ENCODE measurements around a stretch of chr10.

GRCh38 chr10:133335342-133336188 lies 1.1 kb downstream of the CALY start:
- PRO-cap: no peak

DNA sequence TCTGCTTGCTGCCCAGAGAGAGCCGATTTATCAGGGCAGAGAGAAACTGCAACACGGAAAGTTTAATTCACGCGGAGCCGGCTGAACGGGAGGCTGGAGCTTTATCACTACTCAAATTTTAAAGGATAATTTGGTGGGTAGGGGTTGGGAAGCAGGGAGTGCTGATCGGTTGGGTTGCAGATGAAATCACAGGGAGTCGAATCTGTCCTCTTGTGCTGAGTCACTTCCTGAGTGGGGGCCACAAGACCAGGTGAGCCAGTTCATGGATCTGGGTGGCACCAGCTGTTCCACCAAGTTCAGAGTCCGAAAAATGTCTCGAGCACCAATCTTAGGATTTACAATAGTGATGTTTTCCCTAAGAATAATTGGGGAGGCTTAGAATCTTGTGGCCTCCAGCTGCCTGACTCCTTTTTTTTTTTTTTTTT lies 3.6 kb upstream of the PRAP1 start:
- PRO-cap: no peak

DNA sequence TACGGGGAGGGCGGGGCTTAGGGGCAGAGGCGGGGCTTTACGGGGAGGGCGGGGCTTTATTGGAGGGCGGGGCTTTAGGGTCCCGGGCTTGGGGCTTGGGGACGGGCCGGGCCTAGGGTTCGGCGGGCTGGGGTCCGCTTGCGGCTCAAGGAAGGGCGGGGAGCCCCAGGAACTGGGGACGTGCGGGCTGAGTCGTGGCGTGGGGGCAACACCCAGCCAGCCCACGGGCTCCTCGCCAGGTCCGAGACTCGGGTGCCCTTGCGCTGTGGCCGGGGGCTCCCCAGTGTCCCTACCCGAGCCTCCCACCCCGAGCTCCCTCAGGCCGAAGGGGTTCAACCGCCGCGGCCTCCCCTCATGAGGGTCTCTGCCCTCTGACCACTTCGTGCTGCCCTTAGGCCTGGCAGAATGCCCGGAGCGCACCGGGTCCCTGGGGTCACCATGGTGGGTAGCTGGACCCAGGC lies 318 bp upstream of the FUOM start:
- PRO-cap: no peak

DNA sequence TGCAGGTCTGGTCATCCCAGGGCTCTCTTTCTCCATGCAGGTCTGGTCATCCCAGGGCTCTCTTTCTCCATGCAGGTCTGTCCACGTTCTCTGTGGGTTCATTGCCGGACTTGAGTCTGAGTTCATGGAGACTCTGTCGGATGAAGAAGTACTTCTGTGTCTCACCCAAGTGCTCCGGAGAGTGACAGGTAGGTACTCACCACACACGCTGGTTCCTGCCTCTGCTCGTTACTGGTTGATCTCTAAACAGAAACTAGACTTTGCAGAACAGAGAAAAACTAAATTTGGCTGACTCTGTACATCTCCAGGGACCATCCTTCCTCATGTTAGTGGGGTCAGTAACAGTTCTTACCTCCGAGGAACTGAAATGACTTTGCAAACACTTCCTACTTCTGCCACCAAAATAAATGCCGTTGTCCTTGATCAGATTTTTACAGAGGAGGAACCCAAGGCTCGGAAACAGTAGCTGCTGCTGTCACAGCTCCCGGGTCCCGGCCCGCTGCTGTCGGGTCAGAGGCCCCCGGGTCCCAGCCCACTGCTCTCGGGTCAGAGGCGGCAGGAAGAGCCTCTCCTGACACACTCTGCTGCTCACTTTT lies 5.0 kb upstream of the MTG1 start:
- PRO-cap: no peak

All from neural crest cell (in vitro differentiated cells).